ENCODE results near the genes CCDC142, MRPL19 and GCFC2.

GRCh38 chr2:74066494-74066921 lies 81.2 kb downstream of the BOLA3 start:
- RRBS, result no CpG with 5 or more reads among the region's 2 CpGs

GRCh38 chr2:74198770-74199416 lies 478 bp downstream of the MTHFD2 start:
- RRBS, result 2% methylated on average over 22 of the region's 72 CpGs

GRCh38 chr2:74290036-74290483 lies 53.2 kb downstream of the SLC4A5 start:
- RRBS, result no CpG with 5 or more reads among the region's 4 CpGs

- RRBS, result no CpG with 5 or more reads among the region's 3 CpGs
These were observed 6.5 kb upstream of the SLC4A5 start for GRCh38 chr2:74349686-74350070.

GRCh38 chr2:74383166-74383641 lies 3.1 kb upstream of the DCTN1 start:
- RRBS, result no CpG with 5 or more reads among the region's 3 CpGs

GRCh38 chr2:74460941-74461357 lies 2.7 kb downstream of the WBP1 start:
- RRBS, result no CpG with 5 or more reads among the region's 5 CpGs

GRCh38 chr2:74481860-74482273 lies 931 bp downstream of the CCDC142 start:
- RRBS, result no CpG with 5 or more reads among the region's 27 CpGs

GRCh38 chr2:74482274-74483150 lies at the start of gene CCDC142:
CCDC142 (minus strand) TSS chr2:74482998.
- RRBS, result 1% methylated on average over 18 of the region's 81 CpGs

- RRBS, result 5% methylated on average over 27 of the region's 60 CpGs
These were observed 4.0 kb downstream of the PCGF1 start for GRCh38 chr2:74503248-74504122.

DNA sequence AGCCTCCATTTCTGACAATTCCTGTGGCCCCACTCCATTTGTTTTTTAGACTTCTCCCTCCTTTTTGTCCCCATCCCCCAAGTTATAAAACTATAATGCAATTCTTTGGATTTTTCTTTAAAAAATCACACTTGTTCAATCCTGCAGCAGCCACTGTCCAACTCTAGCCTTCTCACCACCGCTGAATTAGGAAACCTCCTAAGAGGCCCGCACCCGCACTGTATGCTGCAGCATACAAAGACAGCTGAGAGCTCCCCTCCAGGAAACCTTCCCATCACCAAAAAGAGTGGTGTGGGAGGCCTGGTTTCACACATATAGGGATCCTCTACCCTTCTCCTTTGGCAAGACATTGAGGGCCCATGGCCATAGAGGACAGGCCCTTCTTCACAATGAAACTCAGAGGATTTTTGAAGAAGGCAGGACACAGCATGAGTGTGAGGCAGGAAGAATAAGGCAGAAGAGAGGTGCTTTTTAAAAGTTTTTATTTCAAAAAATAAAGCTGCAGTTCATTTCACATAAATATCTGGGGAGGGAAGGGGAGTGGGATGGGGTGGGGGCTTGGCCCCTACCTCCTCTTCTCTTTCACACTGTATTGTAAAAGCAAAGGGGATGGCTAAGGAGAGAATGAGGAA lies 2.8 kb downstream of the PCGF1 start:
- RRBS, result no CpG with 5 or more reads among the region's 3 CpGs

DNA sequence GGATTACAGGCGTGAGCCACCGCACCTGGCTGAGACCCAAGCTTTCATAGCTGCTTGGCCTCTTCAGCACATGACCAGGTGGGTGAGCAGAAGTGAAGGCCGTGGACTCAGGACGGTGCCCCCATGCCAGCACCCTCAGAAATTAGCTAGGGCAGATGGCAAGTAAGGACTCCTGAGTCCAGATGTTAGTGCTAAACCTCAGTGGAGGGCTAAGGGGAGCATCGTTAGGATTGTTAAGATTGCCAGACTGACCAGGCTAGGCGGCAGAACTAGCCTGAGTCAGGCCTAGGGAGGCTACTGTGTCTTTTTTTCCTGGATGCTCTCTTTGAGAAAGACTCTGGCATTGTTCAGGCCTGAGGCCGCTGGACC lies 10.4 kb downstream of the HTRA2 start:
- RRBS, result no CpG with 5 or more reads among the region's 7 CpGs

DNA sequence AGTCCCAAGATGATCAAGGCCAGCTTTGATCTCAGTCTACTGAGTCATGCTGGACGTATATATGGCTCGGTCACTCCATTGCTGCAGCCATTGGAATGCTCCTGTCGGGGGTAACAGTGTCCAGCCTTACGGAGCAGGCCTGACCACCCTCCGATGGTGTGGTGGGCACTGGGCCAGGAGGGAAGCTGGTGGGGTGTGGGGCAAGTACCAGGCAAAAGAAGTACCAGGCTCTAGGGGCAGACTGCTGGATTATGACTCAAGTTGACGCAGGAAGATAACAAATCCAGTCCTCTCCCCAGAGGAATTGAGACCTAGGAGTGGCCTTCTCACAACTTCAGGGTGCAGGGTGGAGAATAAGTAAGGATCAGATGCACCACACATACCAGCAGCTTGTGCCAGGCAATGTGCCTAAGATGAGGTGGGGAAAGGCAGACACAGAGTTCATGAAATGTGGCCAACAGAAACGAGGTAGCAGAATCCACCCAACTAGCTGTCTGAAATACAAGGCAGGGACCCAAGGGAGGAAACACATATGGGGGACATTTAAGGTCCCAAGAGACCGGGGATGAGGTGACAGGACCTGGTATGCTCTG lies 37.9 kb downstream of the SEMA4F start:
- RRBS, result no CpG with 5 or more reads among the region's 8 CpGs

DNA sequence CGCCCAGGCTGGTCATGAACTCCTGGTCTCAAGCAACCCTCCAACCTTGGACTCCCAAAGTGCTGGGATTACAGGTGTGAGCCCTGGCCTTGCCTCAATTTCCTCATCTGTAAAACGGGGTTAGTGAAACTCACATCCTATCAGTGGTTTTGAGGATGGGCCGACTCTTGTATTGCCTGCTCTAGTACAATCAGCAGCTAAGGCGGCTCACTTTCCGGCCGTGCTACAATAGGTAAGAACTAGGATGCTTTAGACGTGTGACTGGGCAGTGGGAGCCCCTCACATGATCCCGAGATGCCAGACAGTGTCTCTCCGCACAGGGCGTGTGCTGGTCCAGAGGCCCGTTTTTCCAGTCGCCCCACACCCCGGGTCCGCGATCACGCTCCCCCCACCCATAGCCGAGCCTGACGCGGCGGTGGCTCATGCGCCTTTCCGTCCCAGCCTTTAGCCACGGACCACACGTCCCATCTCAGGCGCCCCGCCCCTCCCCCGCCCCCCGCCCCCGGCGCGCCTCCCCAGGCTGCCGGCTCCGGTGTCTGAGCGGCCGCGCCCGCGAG lies 409 bp upstream of the HK2 start:
- RRBS, result no CpG with 5 or more reads among the region's 38 CpGs

DNA sequence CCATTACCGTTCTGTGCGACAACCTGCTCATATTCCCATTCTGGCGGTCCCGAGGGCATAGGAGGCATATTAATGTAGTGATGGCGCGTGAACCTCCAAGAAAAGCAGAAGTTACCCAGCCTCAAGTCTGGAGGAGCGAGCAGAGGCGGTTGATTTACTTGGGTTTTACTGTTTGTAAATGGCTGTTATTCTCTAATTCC lies 1.8 kb downstream of the HK2 start:
- RRBS, result no CpG with 5 or more reads among the region's 8 CpGs

GRCh38 chr2:74881250-74881865 lies 47.4 kb downstream of the HK2 start:
- RRBS, result 98% methylated on average over 4 of the region's 13 CpGs

- RRBS, result no CpG with 5 or more reads among the region's 14 CpGs
These were observed 49.9 kb upstream of the POLE4 start for GRCh38 chr2:74908501-74909082.

- RRBS, result no CpG with 5 or more reads among the region's 8 CpGs
These were observed 90.2 kb downstream of the TACR1 start for GRCh38 chr2:75109165-75109573.

DNA sequence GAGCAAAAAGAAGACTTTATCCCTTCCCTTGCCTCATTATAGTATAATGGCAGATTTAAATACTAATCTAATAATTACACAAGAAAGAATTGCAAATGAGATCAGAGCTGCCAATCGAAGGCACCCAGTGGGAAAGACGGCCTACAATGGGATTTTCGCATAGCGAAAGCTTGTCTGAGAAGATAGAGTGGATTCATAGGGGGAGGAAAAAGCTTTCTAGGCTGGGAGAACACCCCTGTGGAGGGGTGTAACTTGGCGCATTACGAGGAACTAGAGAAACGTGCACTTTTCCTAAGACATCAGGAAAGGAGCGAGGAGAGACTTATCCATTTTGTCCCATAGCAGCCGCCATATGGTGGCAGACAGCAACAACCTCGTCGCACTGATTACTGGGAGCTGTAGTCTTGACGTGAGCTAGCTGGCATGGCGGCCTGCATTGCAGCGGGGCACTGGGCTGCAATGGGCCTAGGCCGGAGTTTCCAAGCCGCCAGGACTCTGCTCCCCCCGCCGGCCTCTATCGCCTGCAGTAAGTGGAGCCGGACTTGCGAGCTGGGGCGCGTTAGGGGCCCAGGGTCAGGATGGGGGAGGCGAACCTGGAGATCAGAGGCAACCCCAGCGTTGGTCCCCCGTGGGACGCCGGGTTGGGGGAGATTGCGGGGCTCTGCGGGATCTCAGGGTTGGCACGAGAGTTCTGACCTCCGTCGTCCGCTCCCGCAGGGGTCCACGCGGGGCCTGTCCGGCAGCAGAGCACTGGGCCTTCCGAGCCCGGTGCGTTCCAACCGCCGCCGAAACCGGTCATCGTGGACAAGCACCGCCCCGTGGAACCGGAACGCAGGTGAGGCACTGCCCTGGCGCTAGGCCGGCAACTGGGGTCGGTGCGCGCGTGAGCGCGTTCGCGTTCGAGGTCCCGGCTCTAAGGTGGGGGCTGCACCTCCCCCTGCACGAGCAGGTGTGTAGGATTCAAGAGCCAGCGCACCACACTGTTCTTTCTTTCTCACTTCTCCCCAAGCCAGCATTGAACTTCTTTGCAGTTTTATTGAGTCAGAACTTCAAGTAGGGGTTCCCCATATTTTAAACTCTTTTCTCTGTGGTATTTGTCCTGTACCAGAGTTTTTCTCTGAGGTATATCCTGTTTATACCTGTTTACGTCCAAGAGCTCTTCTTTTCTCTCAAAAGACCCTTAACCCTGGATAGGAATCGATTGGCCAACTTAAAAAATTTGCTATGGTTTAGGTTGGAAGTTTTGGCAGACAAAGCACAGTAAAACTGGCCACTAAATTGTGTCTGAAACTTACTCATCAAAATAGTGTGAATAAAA lies at the start of gene MRPL19:
Gene MRPL19 (plus strand): TSS at position 399 of the 1,318 bp plus-strand sequence.
- RRBS, result 1% methylated on average over 29 of the region's 66 CpGs

DNA sequence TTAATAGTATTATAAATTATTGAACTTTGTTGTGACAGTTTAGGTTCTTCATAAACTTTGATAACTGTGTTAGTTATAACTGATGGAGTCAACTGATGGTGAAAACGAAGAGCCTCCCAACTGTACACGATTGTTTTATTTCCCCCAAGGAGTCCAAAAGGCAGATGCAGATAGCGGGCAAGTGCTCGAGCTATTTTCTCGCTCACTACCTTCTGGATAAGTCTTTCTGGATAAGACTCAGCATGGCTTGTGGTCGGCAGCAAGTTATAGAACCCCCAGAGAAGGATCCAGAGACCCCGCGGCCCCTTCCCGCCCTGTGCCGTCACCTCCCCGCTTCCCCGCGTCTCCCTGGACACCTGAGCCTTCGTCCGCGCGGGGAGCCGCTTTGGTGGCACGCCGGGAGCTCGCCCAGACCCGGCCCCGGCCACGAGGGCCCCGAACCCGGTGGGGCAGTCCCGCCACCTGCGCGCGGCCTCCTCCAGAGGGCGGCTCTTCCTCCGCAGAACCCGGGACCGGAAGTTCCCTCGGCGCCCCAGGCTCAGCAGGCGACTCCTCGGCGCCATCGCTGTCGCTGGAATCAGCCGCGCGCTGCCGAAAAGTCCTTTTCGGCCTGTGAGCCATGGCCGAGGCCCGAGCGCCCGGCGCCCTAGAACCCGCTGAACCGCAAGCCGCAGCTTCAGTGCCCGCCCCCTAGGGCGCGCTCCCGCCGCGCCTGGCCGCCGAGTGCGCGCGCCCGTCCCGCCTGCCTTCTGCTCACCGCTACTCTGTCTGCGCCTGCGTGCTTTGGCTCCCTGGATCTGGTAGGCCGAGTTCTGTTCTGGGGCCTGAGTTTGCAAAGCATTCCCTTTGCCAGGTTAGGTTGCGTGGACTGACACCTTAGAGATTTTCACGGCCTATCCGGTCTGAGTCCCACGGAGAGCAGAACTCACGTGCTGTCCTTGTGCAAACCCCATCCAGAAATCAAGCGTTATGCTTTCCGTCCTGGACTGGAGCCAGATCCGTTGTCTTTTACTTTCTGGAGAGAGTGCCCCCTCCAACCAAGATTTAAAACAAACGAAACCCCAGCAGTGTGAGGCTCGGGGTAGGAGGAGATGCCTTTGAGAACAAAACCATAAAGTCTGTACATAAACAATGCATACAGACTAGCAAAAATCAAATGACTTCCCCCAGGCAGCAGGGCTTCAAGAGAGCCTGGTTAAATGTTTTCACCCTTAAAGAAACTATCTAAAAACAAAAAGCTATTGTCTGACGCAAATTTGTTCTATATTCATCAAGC lies at the start of gene GCFC2:
Gene GCFC2 (minus strand): TSS at position 681 of the 1,276 bp plus-strand sequence.
- RRBS, result 2% methylated on average over 8 of the region's 82 CpGs

GRCh38 chr2:78708272-78708666 lies 317.2 kb upstream of the REG3G start:
- RRBS, result no CpG with 5 or more reads among the region's 1 CpG